ENCODE measurements around a stretch of chr7.

GRCh38 chr7:74272324-74273073 is 16.7 kb upstream of the CLIP2 start:
- RRBS, result no CpG with 5 or more reads among the region's 10 CpGs

DNA sequence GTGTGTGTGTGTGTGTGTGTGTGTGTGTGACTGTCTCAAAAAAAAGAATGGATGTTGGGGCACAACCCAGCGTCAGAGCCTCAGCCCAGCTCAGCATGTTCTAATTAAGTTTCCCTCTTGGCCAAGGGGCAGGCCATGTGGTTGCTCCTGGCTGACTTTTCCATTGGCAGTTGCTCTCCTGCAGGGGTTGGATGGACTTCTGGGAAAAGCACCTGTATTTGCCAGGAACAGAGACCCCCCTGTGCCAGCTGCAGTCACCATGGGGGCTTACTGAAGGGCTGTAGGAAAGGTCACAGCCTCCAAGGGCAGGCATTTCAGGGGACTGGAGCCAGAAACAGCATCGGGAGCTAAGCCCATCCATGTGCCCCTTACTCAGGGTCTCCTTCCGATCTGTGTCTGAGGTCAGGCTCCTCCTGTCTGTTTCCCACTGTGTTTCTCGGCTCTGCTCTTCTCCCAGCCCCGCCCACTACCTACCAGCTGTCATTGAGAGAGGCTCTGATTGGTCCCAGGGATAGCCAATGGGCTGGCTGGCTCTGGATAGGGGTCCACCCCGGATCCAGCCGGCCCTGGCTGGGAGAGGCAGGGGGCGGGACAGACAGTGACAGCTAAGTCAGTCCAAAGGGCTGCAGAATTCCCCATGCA is 75.9 kb downstream of the CLIP2 start:
- RRBS, result no CpG with 5 or more reads among the region's 8 CpGs

DNA sequence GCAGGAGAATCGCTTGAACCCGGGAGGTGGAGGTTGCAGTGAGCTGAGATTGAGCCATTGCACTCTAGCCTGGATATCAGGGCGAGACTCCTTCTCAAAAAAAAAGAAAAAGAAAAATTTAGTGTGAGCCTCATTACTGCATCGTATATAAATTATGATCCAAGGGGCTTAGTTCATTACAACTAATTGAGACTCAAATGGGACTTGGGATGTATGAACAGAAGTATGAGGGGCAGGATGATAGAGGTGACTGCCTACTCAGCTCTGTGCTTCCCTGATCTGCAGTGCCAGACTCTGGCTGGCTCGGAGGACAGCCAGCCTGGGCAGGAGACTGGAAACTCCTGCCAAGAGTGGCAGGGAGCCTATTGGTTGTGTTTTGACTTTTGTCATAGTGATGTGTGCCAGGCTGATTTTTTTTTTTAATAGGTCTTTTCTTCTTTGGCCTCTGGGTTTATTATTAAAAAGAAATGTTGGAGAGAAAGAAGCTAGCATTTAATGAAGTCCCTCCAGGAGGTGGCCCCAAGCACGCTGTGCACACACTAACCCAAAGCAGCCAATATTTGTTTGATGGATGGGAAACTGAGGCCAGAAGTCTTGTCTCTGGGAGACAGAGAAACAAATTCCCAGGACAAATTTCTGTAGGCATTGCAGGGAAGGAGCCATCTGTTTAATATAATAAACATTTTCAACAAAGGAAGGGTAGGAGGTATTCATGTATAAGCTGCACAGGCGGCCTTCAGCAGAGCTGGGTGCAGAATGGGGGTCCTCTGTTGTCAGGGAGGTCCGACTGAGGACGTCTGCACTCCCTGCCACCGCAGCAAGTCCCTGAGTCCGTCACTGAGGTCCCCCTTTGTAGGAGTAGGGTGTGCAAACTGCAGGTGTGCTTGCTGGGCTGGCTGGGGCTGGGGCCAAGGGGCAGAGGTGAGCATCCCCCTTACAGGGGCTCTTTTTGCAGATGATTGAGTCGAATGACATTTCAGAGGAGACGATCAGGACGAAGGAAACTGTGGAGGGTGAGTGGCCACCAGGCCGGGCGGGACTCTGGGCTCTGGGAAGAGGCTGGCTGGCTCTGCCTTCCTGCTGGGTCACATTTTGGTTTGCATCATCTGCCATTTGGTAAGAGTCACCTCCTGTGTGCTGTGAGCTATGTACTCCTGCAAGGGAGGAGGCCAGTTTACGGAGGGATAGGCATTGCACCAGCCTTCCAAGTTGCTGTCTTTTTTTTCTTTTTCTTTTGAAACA is 73.4 kb upstream of the GTF2IRD1 start:
- RRBS, result no CpG with 5 or more reads among the region's 17 CpGs

DNA sequence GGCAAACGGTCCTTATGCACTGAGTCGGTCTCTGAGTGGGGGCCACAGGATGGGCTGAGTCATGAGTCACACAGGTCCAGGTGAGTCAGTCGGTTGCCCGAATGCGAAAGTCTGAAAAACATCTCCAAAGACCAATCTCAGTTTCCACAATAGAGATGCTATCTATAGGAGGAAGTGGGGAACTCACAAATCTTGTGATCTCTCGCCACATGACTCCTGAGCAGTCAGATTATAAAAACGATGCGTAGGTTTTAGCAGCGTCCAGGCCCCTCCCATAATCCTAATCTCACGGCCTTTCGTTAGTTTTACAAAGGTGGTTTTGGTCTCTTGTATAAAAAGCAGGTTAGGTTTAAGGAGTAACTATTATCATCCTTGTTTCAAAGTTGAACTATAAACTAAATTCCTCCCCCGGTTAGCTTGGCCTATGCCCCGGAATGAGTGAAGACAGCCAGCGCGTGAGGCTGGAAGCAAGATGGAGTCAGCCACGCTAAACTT is 1.2 kb upstream of the GTF2IRD1 start:
- RRBS, result no CpG with 5 or more reads among the region's 16 CpGs

- RRBS, result 66% methylated on average over 6 of the region's 15 CpGs
Measured at GRCh38 chr7:74462563-74463058, 8.9 kb downstream of the GTF2IRD1 start.

- RRBS, result no CpG with 5 or more reads among the region's 8 CpGs
Measured at GRCh38 chr7:74472695-74473165, 19.0 kb downstream of the GTF2IRD1 start.

DNA sequence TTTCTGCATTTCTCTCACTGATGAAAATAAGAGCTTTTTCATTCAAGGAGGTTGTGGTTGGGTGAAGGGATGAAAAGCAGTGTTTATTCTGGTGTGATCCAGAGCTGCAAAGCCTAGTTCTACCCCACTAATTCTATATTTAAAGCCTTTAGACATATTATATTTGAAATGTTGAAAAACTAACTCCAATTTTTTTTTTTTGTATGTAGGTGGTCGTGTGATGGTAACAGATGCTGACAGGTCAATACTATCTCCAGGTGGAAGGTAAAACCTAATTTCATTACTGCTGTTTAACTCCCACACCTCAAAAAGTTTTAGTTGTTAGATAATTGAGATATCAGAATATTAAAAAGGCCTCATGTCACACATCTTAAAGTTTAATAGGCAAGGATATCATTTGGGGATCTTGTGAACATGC is 47.4 kb downstream of the GTF2I start:
- RRBS, result no CpG with 5 or more reads among the region's 1 CpG

DNA sequence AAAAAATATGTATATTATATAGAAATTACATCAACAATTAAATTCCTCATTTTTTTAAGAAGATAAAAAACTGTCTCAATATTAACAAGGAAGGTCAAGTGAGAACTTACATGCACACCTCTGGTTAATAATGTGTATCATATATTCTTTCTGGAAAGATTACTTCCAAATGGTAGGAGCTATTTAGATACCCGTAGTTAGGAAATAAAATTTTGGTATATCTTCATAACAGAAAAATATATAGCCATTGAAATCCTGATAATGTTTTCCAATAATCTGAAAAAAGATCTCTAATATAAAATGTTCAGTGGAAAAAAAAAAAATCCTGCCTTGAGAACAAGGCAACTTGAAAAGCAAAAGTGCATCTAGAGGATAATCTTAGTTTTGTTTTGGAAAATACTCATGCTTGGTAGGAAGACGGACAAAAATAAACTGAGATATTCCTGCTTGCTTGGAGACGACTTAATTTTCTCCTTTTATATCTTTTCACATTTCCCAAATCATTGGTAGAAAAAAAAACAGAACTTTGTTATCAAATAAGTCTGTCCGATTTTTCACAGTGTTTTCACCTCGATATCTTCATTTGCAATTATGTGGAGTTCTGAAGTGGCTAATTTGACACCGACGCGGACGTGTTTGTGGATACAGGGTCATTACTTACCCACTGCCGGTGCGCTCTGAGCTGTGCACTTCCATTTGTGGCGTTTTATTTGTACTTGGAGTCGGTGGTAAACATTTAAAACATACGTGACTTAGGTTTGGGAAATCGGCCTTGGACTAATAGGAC is 52.1 kb upstream of the NCF1 start:
- RRBS, result no CpG with 5 or more reads among the region's 15 CpGs

GRCh38 chr7:75025303-75025898 is 48.2 kb downstream of the RCC1L start:
- RRBS, result no CpG with 5 or more reads among the region's 9 CpGs

DNA sequence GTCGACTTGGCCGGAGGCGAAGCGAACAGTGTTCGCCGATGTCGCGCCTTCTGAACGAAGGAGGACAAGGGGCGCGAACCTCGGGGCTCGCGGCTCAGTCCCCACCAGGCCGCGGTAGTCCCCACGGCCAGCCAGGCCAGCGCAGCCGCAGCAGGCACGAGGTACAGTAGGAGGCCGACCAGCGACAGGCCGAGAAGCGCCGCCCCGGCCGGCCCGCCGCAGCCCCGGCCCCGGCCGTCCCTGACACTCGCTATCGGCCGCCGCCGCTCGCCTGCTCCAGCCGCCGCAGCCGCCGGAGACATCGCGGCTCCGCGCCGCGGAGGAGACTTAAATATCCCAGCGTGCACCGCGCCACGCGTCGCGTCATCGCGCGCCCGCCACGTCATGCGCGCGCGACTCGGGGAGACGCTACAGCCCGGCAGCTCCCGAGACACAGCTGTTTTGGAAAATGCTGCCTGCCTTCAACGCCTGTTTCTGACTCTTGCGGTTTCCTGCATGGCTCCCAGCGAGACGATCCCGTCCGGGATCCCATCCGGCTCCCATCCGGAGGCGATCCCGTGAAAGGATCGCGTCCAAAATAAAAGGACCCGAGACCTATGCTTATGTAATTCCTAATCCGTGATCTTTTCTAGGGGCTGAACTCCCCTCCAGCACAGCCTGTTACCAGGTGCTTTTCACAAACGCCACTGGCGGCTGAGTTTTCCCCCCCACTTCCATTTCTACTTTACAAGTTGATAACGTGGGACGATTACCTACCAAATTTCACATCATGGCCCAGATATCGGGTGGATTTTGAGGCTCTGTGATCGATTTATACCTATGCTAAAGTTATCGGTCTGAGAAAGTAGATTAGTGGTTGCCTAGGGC is 43.4 kb downstream of the POM121C start:
- RRBS, result no CpG with 5 or more reads among the region's 89 CpGs

- RRBS, result no CpG with 5 or more reads among the region's 4 CpGs
Measured at GRCh38 chr7:75679101-75679541, 59.6 kb downstream of the HIP1 start.

DNA sequence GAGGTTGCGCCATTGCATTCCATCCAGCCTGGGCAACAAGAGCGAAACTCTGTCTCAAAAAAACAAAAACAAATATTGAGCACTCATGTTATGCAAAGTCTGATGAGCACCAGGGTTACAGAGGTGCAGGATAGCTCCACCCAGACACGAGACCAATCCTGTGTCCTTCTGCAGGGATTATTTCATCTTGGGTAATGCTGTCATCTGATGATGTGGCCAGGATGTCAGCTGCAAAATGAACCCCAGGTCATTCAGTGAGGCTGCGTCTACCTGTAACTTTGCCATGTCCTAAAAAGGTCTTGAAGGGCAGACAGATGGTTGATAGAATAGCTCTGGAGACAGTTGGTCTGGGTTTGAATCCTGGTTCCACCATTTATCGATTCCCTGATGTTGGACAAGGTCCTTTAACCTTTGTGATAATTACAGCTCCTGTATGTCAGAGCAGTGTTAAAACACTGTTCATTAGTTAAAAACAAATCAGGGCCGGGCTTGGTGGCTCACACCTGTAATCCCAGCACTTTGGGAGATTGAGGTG is 11.9 kb downstream of the POR start:
- RRBS, result no CpG with 5 or more reads among the region's 6 CpGs

DNA sequence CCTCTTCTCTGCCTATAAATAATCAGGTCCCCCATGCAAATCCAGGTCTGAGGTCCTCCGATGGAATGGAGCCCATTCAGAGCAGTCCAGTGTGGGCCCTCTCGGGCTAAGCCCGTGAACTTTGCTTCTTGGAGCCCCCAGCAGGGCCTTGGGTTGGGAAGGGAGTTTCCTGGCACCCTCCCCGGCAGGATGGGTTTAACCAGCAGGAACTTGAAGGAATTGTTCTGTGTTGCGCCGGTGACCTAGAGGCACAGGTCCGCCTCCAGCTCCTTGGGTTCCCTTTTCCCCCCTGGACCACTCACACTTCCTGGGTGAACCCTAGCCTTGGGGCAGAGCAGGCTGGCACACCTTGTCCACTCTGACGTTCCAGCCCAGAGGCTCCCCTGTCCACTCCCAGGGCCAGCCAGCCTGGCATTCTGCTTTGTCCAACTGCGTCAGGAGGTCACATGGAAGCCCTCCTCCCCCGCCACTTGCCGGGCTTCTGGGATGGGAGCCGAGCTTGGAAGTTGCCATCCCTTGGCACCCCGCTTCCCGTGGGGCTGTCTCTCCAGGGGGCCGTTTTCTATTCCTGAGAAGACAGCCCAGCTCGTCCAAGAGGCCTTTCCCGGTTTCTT is 25.9 kb downstream of the TMEM120A start:
- RRBS, result no CpG with 5 or more reads among the region's 17 CpGs

DNA sequence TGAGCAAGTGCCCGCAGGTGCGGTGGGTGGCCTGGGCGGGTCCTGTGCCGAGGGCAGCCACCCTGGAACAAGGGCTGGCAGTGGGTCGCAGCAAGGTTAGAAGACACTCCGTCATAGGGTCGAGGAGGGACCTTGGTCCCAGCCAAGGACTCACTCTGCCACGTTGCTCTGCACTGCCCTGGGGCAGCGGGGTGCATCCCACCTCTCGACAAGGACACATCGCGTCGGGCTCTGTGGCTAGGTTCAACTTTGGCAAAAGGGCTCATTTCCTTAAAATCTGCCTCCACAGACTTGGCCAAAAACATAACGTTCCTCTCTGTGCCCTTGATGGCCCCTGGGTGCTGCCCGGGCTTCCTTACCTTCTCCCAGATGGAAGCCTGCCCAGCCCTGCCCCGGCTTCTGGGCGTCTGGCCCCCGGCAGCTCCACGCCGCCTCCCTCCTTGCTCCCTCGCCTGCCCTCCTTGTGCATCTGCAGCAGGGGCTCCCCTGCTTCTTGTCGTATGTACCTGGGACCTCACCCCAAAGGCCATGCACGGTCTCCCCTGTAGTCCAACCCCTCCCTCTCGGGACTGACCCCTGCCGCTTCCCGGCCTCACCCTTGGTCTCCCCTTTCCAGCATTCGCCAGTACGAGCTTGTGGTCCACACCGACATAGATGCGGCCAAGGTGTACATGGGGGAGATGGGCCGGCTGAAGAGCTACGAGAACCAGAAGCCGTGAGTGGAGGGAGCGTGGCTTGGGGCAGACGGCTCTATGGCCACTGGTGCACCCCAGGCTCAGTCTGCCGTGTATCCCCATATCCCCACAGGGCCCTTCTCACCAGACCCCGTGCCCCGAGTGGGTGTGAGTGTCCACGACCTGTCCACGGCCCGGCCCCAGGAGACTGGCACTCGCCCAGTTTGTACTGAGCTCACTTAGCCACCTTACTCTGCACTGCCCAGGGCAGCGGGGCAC is 12.5 kb downstream of the TMEM120A start:
- RRBS, result no CpG with 5 or more reads among the region's 43 CpGs

DNA sequence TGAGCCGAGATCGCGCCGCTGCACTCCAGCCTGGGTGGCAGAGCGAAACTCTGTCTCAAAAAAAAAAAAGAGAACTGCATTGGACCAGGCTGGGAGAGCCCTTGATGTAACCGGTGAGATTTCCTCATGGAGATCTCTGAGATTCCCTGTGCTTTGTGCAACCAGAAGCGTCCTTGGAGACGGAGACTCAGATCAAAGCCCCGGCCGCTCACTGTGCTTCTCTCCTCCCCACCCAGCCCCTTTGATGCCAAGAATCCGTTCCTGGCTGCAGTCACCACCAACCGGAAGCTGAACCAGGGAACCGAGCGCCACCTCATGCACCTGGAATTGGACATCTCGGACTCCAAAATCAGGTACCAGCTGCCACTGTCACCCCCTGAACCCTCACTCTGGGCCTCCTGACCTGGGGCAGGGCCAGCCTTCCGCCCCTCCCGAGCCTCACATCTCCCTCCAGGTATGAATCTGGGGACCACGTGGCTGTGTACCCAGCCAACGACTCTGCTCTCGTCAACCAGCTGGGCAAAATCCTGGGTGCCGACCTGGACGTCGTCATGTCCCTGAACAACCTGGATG is 11.0 kb downstream of the TMEM120A start:
- RRBS, result 62% methylated on average over 6 of the region's 23 CpGs

DNA sequence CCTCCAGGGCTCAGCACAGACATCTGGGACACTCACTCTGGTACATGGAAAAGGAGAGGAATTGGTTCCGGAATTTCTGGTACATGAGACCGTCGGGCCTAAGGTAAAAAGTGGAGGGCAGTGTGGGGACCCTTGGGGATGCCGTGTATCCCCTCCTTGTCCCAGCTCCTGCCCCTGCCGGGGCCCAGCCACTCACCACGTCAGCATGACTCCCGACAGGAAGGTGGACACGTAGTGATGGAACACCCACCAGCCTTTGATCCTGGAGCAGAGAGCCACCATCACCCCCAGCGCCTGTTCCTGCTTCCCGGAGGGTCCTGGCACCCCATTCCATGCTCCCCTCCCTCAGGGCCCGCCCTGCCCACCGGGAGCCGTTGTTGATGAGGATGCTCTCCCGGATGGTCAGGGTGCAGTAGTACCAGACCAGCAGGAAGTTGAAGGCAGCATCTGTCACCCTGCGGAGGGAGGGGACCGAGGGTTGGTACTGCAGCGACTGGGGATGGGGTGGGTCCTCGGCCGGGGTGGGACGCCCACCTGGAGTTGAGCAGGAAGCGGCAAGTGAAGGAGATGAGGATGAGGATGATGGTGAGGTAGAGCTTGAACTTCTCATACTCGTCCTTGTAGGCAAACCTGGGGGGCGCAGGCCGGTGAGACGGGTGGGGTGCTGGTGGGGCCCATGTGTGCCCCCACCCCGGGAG is 6.4 kb downstream of the TMEM120A start:
- RRBS, result 97% methylated on average over 10 of the region's 26 CpGs

- RRBS, result no CpG with 5 or more reads among the region's 16 CpGs
Measured at GRCh38 chr7:75990909-75991547, 3.4 kb downstream of the TMEM120A start.

GRCh38 chr7:75993588-75994385 is 608 bp downstream of the TMEM120A start:
- RRBS, result no CpG with 5 or more reads among the region's 40 CpGs

- RRBS, result no CpG with 5 or more reads among the region's 9 CpGs
Measured at GRCh38 chr7:76108879-76109344, 61.0 kb downstream of the MDH2 start.

DNA sequence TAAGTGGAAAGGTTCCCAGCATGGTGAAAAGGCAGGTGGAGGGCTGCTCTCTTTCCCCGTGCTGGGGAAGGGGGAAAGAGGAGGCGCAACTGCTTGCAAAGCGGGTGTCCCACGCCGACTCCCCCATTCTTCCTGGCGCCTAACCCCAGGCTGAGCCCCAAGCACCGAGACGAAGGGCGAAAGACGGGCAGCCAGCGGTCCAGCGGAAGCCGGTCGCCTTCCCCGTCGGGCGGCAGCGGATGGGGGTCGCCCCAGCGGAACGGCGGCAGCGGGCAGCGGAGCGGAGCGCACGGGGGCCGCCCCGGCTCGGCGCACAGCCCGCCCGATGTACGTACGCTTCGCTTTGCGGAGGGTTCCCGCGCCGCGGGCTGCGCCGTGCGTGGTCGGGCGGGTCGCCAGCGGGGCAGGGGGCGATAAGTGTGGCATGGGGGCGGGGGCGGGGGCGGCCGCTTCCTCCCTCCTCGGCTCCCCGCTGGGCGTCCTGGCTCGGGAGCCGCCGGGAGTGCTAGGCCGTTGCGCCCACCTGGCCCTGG is 35.3 kb upstream of the HSPB1 start:
- RRBS, result 4% methylated on average over 13 of the region's 61 CpGs